GM23248 (cell line): ENCODE measurements around the genes MYOCD and ELAC2.

DNA sequence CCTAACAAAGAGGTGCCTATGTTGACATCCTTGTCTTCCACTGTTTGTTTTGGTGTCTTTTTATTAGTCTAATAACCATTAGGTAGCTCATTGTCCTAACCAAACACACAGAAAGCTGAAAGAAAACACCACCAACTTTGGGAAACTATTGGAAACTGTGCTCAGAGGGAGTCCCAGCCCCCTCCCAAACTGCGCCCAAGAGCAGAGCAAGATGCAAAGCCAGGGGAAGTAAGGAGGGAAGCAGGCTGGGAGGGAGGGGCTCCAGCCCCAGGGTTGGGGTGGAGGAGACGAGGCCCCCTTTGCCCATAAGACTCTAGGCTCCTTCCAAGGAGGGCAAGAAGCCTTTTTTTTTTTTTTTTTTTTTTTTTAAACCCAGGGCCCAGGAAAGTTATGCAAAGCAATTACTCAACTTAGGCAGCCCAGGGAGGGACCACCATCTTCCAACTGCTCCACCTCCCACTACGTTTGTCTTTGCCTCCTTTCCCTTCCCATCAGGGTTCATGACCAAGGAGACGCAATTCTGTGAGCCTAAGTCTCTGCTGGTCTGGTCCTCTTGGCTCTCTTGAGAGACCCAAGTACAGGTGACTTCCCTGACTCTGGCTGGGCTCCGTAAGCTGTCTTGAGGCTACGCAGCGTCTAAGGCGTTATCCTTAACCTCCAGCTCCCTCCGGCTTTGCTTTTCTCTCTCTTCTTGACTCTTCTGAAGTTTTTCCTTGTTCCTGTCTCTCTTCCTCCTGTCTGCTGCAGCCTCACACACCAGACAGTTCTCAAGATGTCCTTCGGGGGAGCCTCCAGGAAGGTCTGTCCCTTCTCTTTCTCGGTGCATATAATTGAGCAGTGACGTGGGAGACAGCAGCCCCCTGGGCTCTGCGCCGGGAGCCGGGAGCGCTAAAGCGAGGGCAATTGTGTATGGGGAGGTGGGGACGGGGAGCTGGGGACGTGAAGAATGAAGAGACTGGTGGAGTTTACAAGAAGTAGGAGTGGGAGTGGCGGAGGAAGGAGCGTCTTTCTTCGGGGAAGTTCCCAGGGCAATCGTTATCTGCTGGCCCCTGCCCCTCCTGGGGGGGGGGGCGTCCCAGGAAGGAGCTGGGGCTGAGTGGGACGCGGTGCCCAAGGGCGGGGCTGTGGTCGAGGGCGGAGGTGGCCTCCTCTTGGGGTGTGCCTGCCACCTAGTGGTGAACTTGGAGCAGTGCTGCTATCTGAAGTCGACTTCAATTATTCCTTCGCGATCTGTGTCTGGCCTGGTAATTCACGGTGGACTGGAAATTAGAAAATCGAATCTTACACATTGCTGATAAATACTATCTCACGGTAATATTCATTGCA lies 6.7 kb upstream of the PIRT start:
- RAMPAGE, long total RNA: no peak

- RAMPAGE, long total RNA: no peak
These were observed 670 bp downstream of the MAP2K4 start for GRCh38 chr17:12021017-12022077.

DNA sequence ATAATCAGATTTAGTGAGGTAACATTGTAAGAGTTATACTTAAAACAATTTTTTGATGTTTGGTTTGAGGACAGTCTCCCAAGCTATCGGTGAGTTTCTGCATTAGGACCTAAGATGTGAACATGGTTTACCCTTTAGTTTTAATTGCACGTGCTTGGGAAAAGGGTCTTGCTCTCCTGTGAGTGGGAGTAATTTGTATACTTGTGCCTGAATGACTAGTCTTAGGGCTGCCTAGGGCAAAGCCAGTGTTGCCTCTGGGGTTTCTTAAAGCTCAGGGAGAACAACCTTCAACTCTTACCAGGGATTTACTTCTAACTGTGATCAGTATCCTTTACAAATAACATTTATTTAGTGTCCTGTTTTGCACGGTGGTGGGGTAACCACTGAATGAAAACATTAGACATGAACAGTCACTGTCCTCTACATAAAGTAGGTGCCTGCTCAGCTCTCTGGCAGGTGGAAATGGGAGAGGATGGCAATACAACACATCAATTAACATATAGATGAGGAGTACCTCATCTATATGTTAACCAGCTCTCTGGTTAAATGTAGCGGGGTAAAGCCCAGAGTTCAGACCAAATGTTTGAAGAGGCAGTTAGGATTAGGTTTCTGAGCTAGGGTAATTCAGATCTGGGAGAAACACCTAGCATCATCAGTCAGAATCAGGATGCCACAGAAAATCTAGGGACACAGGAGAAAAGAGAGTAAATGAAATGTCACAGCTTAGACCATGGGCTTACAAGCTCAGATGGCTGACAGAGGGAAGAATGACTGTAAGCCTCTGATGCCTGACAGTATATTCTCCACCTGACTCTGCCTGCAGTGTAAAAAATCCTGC lies 63.8 kb downstream of the MAP2K4 start:
- RAMPAGE, long total RNA: no peak

DNA sequence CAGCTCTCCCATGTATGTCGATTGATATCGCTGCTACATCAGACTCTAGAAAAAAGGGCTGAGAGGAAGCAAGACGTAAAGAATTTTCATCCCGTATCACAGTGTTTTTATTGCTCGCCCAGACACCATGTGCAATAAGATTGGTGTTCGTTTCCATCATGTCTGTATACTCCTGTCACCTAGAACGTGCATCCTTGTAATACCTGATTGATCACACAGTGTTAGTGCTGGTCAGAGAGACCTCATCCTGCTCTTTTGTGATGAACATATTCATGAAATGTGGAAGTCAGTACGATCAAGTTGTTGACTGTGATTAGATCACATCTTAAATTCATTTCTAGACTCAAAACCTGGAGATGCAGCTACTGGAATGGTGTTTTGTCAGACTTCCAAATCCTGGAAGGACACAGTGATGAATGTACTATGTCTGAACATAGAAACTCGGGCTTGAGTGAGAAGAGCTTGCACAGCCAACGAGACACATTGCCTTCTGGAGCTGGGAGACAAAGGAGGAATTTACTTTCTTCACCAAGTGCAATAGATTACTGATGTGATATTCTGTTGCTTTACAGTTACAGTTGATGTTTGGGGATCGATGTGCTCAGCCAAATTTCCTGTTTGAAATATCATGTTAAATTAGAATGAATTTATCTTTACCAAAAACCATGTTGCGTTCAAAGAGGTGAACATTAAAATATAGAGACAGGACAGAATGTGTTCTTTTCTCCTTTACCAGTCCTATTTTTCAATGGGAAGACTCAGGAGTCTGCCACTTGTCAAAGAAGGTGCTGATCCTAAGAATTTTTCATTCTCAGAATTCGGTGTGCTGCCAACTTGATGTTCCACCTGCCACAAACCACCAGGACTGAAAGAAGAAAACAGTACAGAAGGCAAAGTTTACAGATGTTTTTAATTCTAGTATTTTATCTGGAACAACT lies 120.8 kb downstream of the MAP2K4 start:
- RAMPAGE, long total RNA: no peak

- RAMPAGE, long total RNA: no peak
These were observed at the start of gene MYOCD for GRCh38 chr17:12665270-12666361. MYOCD (plus strand) TSS chr17:12665890.

DNA sequence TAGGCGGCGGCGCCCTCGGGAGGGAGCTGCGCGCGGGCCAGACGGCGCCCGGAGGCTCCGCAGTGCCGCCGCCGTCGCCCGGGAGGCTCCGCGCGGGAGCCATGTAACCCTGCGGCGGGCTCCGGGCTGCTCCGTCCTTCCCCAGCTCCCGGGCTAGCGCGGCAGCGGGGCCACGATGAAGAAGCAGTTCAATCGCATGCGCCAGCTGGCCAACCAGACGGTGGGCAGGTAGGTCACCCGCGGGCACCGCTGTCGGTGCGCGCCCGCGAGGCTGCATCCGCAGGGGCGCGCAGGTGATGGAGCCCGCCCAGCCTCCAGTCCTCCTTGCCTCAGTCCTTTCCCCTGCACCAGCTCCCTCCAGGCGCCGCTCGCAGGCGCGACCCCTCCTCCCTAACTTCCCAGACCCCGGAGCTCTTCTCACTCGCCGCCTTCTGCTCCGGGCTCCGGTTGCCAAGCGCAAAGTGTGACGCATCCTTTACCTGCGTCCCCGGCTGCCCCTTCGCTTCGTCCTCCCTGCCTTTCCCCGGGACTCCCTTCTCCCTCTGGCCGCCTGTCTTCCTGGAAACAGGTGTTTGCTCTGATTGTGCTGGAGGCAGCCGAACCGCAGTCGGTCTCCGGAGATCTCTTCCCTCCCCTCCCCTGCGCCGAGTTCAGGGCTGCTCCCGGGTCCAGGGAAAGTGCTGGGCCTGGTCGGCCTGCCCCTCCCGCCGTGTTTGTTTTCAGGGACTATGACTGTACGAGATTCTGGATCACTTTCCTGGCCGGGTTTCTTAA lies 553 bp downstream of the ARHGAP44 start:
- RAMPAGE, long total RNA: no peak

DNA sequence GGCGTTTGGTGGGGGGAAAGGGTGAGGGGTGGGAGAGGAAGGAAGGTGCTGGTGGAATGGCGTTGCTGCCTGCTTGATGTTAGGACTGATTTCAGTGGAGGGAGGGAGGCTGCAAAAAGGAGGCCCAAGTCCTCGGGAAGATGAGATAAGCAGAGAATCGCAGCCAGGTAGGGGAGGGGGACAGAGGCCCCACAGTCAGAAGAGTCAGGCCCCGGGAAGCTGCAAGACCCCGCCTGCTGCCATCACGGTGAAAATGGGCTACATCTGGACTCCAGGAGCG lies 1.1 kb downstream of the ARHGAP44 start:
- RAMPAGE, long total RNA: no peak

GRCh38 chr17:12792554-12793137 lies 3.3 kb downstream of the ARHGAP44 start:
- RAMPAGE, long total RNA: no peak

DNA sequence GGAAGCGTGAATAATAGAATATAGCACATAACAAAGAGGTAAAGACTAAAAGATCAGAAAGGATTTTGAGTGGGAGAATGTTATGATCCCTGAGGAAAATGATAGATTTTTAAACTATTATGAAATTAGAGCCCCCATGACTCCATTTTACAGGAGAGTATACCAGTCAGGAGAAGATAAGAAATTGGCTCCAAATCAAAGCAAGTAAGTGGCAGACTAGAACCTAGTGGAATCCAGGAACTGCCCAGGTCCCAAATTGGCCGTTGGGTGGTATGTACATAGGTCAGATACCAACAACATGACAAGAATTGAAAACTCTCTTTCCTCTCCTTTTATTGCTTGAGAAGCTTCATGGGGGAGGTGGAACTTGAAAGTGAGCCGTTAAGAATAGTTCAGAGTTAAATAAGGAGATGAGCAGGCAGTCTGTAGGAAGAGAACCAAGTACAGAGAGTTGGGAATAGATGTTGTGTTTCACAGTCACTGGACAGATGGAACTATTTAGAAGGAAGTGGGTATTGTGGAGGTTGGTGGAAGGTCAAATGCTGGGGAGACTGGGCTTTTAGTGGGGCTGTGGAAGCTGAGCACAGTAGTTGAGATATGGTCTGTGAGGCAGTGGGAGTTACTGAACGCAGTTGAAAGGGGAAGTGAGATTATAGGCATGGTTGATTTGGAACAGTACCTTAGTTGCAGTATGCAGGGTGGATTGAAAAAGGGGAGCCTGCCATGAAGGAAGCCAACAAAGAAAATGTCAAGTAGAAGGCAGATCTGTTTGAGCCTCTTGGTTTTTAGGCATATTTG lies 26.3 kb downstream of the ARHGAP44 start:
- RAMPAGE, long total RNA: no peak

DNA sequence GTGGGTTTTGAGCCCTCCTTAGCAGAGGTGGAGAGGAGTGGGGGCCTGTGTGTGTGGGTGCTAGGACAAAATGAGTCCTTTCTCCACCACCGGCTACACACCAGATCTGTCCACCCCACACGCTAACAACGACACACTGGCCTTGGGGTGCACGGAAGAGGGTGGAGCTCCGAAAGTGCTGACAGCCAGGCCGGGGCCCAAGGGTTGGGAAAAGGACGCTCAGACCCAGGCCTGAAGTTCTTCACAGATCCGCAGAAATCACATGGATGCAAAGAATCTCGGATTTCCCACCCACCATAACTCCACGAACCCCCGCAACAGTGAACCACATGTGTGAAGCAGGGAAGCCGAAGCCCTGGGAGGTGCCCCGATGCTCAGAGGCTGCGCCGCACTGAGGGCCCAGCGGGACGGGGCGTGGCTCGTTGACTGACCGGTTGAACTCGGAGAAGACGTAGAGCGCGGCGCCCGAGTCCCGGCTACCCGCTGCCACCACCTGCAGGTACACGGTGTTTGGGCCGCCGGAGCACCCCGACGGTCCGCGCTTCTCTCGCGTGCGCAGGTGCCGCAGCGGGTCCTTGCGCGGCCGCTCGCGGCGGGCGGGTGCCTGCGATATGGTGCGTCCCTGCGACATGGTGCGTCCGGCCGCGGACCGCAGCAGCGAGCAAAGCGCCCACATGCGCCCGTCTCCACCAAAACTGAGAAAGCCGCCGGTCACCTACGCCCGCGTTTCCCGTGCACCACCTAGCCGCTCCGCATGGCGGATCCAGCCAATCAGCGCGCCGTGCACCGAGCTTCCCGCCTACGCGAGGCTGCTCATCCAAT lies at the start of gene ELAC2:
ELAC2 (minus strand) TSS at position 756 of the 822 bp plus-strand sequence.
- RAMPAGE, long total RNA: start-site peak on the minus strand centred at position 276 of the sequence, 292 bp wide, 29 and 23 reads in 2 replicates; start-site peak on the minus strand centred at position 697 of the sequence, 115 bp wide, 11 and 10 reads in 2 replicates

DNA sequence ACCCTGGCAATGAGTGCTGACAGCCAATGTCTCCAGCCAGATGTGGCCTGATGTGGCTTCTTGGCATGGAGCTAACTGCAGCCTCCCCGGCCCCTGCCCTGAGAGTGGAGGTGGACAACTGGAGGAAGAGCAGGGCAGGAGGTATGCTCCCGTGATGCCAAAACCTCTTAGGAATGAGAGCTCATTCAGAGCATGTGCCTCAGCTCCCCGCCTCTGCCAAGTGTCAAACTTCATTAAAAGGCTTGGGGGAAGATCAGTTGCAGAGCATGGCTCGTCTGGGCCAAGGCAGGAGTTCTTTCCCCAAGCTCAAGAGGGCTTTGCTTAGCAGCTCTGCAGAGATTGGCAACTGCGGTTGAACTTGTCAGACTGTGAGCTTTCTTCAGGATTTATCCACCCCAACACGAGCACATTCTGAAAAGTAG lies 248.2 kb downstream of the HS3ST3A1 start:
- RAMPAGE, long total RNA: no peak

DNA sequence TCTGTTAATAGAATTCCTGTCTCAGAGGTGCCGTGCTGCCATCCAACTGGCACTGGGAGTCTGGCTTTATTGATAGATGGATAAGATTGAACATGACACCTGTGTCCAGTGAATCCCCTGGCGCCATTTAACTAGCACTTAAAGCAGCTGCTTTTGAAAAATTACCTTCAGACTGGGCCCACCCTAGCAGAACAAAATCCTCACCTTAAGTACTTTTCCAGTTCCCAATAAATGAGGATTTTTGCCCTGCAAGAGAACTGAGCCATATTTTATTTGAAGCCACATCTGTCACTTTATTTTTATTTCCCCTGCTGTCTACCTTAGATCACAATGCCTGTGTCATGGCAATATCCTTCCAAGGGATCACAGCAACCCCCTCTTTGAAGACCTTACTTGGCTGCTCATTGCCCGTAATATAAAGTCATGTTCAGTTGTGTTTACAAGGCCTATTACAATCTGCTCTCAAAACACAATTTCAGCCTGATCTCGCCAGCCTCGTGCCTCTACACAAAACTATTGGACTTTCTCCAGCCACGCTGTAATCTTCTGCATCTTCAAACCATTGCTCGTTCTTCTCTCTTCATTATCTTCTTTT lies 172.7 kb upstream of the COX10 start:
- RAMPAGE, long total RNA: no peak

DNA sequence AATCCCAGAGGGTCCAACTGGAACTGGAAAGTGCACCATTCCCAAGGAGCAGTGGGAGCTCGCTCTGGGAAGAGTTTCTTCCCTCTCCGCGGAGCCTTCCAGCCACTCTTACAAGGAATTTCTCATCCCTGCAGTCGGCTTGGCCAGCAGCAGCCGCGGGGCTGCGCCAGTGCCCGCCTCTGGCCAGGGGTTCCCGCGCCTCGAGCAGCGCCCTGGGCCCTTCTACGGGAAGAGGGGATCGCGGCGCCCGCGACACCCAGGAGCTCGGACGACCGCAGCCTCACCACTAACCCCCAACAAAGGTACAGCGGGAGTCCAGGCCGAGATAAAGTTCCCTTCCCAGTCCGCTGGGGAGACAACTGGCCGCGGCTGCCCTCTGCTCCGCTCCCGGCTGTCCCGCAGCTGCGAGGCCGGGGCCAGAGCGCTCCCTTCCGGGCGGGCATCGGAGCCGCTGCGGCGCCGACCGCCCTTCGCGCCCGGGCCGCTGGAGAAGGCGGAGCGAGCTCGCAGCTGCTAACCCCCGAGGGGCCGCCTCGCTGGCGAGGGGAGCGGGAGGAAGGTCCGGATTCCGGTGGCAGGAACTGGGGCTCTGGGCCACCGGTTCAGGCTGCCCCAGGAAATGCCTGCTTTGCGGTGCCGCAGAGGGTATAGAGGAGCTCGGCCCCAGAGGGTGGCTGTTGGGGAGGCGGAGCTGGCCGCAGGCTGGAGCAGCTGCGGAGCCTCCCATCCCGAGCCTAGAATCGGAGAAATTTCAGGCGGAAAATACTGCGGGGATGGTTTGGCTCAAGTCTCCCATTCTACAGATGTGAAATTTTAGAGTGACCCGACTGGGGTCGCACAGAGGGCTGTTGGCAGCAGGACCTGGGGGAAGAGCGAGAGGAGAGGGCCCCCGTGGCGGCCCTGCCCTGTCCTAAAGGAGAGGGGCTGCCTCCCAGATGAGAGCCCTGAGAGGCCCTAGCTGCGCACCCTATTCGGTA lies 3.5 kb upstream of the HS3ST3B1 start:
- RAMPAGE, long total RNA: no peak

DNA sequence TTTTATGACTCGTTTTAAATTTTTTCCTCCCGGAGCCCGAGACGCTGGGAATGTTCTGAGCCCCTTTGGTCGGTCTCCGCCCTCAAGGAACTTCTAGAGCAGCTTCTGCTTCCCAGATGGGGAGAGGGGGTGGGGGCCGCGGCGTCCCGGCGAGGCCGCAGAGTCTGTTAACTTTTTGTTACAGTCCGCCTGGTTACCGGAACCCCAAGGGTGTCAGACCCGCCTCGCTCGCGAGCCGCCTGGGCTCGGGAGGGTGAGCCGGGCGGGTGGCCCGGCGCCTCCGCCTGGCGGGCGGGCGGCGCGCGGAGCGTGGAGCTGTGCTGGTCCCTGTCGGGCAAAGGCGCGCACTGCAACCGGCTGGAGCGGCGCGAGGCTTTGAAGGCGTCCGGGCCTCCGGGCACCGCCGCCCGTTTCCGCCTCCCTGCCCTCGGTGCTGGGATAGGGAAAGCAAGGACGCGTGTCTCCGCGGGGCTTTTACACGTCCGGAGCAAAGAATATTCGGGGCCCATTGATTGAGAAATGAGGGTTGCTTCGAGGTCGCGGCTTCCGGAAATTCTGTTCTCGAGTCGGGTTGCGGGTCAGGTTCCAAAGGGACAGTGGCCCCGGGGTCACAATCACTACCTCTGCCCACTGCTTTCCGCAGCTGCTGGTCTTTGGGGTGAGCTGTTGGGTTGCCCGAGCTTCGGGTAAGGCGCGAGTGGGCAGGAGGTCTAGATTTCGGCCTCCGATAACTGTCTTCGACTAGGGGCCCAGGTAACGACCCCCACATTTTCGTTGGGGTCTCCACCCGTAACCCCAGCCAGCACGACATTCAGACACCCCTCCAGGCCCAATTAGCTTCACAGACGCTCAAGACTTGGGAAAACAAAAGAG lies 1.8 kb downstream of the HS3ST3B1 start:
- RAMPAGE, long total RNA: no peak

DNA sequence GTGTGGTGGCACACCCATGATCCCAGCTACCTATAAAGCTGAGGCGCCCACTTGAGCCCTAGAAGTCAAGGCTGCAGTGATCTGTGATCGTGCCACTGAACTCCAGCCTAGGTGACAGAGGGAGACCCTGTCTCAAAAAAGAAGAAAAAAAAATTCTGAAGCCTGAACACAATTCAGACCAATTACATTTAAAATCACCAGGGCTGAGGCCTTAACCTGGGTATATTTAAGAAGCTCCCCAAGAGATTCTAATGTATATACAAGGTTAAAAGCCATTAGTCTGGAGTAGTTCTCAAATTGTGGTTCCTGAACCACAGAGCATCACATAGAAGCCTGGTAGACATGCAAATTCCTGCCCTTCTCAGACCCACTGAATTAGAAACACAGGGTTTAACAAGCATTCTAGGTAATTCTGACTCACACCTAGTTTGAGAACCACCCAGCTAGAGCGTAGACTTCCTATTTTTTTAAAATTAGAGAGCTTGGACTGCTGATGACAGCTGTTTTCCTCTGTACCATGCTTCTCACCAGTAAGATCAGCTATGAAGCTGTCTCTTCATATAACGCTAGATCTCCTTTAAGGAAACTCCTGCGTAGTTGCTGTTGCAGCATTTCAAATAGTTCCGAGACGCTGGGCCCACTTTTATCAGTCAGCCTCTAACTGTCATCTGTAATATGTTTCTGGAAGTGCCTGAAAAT lies 50.5 kb downstream of the HS3ST3B1 start:
- RAMPAGE, long total RNA: no peak

- RAMPAGE, long total RNA: no peak
These were observed 127.3 kb downstream of the HS3ST3B1 start for GRCh38 chr17:14428174-14428580.

DNA sequence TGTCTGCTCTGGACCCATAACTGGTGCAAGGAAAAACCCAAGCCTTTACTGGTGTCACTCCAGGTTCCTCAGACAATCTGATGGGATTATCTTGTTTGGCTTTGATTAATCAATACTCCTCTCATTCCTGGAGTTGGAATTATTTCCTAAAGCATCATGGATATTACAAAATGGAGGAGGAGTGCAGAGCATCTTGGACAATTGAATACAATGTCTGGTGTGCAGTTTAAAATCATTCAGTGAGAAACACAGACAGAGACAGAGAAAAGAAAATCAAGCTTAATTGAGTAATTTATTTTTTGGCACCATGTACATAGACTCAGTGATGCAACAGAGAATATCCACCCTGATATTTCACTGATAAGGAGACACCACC lies 217.6 kb downstream of the HS3ST3B1 start:
- RAMPAGE, long total RNA: no peak

DNA sequence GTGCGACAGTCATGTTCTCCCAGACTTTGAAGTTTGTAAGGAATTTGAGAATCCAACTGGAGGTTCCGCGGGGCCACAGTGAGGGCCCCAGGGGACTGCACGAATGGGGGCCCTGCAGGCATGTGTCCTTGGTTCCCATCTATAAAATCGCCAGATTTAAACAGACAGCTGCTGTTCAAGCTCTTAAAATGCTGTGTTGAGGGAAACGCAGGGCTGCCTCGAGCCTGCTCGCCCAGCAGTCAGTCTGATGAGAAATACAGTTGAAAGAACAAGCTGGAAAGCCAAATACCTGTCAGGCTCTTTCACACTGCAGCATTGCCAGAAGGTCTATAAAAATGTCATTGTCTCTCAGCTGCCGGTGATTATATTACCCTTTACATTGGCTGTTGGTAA lies 152.0 kb downstream of the PMP22 start:
- RAMPAGE, long total RNA: no peak

DNA sequence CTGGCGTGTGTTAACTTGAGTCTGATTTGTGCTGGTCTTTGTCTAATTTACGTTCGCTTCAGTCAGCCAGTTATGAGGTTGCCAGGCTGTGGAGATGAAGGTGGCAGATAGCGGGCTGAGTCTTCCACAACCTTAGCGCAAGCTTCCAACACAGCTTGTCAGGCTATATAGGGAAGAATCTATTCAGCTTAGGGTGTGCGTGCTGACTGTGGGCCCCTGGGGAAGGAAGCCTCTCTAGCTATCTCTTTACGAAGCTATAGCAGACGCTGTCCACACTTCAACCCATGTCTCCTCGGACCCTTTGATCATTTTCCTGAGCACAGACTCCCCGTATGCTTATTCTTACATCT lies 9.8 kb upstream of the TEKT3 start:
- RAMPAGE, long total RNA: no peak

DNA sequence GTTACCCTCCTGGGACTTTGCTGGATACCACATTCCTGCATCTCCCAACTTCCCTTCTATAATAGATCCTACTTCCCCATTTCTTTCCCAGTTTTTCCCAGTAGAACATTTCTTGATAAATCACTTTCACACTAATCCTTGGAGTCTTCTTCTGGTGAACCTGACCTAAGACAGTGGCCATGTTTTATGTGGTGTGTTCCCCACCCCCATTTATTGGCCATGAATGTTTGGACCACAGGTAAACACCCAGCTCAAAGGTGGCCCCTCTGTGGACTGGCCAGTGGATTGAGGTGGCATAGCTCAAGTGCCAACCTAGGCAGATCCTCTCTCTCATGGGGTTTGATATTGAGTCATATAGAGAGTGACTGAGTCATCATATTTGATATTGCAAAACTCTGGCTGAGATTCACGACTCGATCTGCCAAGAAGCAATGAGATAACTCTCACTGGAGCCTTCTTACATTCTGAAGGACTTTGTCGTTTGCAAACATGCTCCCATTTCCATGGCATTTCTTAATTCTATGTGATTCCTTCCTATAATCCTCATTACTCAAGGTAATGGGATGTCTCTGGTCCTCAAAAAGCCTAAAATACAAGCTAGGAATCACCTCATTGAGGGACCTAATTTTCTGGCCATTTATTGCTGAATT lies 10.5 kb upstream of the TEKT3 start:
- RAMPAGE, long total RNA: no peak